Cardiac atrium fibroblast (primary cell): ENCODE measurements around the gene HOXC12.

- RAMPAGE, long total RNA, result no peak
Observed at GRCh38 chr12:53868376-53868888, 70.2 kb upstream of the HOXC13 start.

DNA sequence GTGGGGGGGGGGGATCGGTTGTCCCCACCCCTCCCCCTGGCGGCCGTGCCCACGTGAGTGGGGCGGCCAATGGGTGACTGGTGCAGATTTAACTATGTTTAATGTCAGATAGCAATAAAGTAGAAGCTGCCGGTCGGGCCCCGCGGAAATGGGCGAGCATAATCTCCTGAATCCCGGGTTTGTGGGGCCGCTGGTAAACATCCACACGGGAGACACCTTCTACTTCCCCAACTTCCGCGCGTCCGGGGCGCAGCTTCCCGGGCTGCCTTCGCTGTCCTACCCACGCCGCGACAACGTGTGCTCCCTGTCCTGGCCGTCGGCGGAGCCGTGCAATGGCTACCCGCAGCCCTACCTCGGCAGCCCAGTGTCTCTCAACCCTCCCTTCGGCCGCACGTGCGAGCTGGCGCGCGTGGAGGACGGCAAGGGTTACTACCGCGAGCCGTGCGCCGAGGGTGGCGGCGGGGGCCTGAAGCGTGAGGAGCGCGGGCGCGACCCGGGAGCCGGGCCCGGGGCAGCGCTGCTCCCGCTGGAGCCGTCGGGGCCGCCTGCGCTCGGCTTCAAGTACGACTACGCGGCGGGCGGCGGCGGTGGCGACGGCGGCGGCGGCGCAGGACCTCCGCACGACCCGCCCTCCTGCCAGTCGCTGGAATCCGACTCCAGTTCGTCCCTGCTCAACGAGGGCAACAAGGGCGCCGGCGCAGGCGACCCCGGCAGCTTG lies at the start of gene HOXC12:
Gene HOXC12 (plus strand): TSS at position 122 of the 718 bp plus-strand sequence.
- RAMPAGE, long total RNA, result no peak

DNA sequence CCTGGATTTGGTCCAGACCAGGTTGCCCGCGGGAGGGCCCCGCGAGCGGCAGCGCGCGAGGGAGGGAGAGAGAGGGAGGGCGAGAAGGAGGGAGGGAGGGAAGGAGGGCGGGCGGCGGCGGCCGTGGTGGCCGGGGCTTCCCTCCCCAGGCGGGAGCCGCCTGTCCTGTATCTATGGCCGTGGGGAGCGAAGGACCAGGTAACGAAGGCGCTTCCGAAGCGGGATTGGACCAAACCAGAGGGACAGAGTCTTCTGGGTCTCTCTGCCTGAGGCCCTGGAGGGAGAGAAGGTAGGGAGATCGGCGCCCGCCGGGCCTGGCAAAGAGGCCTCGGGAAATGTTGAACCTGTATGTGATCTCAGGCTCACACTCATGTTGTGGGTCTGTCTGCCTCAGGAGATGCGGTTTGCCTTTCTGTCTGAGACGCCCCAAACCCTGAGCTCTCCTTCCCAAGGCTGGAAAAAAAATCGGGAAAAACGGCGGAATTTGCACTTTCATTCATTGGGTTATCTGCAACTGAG lies 5.2 kb upstream of the HOXC9 start:
- RAMPAGE, long total RNA, result no peak

DNA sequence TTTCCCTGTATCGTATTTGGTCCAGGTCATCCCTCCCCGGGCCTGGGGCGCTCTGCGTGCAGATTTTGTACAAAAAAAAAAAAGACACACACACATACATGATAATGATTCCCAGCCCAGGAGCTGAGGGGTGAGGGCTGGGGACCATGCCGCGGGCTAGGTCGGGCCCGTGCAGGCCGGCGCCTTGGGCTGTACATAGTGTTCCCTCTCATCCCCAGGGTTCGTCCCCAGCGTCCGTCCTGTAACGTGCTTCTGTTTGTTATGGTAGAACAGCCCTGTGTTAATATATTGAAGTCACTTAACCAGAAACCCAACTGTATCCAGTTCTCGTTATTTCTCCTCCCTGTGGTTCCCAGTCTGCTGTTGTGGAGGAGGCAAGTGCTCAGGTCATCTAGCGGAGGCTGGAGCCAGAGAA lies 3.1 kb downstream of the HOXC9 start:
- RAMPAGE, long total RNA, result no peak

DNA sequence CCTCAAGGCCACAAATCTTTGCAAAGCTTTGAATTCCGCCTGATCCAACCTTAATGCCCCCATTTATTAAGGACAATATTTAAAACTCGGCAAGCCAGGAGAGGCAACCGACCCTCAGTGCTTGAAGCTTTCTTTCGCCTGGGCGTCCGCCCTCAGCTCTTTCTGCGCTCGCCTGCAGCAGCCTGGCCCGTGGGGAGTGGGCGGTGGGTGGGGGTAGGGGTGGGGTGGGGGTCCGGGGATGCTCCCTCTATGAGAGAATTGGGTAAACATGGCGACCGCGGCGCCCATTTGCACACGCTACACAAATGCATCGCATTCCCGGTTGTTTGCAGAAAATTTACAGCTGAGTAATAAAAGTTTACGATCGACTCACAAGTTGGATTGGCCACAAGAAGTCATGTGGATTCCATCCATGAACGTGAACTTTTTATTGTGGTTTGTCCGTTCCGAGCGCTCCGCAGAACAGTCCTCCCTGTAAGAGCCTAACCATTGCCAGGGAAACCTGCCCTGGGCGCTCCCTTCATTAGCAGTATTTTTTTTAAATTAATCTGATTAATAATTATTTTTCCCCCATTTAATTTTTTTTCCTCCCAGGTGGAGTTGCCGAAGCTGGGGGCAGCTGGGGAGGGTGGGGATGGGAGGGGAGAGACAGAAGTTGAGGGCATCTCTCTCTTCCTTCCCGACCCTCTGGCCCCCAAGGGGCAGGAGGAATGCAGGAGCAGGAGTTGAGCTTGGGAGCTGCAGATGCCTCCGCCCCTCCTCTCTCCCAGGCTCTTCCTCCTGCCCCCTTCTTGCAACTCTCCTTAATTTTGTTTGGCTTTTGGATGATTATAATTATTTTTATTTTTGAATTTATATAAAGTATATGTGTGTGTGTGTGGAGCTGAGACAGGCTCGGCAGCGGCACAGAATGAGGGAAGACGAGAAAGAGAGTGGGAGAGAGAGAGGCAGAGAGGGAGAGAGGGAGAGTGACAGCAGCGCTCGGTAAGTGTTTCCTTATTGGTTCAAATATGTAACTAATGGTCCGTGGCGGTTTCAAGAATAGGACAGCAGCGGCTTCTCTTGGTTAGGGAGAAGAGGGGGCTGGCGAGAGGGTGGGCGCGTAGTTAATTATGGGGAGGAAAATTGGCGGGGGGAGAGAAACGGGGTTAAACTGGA lies 8.0 kb downstream of the HOXC8 start:
- RAMPAGE, long total RNA, result no peak

DNA sequence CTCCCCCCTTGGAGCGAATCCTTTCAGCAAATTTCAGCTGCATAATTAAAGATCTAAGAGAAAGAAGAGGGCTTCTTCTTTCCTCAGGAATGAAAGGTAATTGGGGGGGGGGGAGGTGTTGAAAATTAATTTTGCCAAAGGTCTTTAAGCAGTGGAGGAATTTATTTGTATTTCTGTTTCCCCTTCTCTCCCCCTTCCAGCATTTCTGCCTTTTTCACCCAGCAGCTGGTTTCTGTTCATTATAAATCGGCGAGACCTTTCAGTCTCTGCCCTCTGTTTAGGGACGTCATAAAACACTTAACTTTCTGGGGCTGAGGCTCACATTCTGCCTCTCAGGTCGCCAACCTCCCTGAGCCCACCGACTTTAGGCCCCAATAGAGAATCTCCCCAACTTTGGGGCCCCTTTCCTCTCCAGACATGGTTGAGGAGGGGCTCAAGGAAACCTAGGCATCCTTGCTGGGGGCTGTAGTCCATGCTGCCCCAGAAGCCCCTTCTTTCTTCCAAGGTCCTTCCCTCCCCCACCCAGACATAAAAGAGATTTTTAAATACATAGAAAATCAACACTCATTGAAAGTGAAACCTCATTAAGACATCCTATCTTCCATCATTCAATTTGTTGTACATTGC lies 2.7 kb upstream of the HOXC6 start:
- RAMPAGE, long total RNA, result no peak

GRCh38 chr12:54026053-54026423 lies 2.2 kb upstream of the HOXC6 start:
- RAMPAGE, long total RNA, result no peak

- RAMPAGE, long total RNA, result no peak
Observed at GRCh38 chr12:54039463-54040191, 6.8 kb downstream of the HOXC5 start.

- RAMPAGE, long total RNA, result no peak
Observed at GRCh38 chr12:54051970-54052634, 1.5 kb upstream of the HOXC4 start.

GRCh38 chr12:54141474-54142531 lies 47.0 kb downstream of the SMUG1 start:
- RAMPAGE, long total RNA, result no peak

GRCh38 chr12:54214498-54215061 lies 25.8 kb upstream of the SMUG1 start:
- RAMPAGE, long total RNA, result no peak

DNA sequence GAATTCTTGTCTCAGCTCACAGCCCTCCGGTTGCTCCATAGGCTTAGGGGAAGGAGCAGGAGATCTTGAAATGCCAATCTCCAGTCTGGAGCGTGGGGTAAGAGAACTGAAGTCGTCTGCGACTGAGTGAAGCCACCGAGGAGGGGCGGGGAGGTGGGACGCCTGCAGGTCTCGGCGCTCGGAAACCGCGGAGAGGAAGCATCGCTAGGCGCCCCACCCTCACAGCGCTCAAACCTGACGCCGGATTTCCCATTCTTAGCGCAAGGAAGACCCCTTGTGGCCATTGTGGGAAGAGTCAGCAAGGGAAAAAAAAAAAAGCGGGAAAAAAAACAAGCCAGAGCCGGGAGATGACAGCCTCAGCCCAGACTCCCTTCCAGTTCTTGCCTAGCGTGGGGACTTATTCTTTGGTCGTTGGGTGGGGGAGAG lies 28.2 kb upstream of the SMUG1 start:
- RAMPAGE, long total RNA, result no peak

- RAMPAGE, long total RNA, result no peak
Observed at GRCh38 chr12:54251907-54252346, 28.0 kb downstream of the CBX5 start.

DNA sequence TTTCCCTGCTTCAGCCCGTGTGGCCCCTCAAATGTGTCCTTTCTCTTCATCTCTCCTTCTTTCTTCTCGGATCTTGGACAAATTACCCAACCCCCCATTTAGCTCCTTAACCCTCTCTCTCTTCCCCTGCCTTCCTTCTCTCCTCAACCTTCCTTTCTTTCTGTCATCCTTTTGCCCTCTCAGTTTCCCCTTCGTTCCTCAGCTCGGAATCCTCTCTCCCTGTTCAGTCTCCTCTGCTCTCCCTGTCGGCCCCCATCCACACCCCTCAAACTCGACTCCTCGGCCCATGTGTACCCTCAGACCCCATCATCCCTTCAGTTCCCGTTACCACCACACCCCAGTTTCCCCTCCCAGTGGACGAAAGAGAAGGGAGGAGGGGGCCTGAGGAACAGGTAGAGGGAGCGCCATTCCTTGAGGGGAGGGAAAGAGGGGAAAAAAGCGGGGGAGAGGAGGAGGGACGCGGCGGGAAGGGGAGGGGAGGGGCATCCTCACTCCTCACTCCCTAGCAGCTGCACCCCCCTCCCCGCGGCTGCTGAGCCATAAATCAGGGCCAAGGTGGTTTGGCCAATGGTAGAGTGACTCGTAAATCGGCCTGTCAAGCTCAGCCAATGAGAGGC lies 5.5 kb downstream of the GPR84 start:
- RAMPAGE, long total RNA, result no peak

DNA sequence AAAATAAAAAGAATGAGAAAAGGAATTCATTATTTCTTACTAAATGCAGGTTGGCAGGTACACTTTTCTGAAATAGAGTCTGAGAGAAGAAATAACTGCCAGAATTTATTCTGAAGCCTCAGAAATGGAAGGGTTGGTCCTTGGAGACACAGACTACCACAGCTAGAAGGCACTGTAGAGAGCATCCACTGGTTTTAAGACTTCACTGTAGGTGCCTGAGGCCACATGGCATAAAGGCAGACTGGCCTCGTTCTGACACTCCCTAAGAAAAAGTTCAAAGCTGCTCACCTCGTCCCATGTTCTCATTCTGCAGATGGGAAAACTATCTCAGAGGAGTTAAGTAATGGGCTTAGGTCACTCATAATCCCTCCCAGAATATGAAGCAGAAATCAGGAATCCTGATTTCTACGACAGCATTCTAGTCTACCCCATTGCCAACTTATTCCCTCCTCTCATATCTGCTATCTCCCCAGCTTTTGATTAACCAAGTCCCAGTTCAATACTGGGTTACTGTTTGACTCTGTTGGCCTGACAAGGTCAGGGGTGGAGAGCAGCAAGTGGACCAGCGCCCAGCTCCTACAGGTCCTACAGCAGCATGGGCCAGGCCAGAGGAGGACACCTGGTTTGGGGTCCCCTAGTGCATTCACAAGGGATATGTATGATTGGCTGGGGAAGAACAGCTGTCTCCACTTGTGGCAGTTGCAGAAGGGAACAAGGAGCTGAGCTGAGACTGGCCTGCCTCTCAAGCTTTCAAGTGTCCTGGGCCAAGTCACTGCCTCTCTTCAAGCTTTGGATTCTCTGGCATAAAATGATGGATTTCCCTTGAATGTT lies 3.7 kb downstream of the ITGA5 start:
- RAMPAGE, long total RNA, result no peak

DNA sequence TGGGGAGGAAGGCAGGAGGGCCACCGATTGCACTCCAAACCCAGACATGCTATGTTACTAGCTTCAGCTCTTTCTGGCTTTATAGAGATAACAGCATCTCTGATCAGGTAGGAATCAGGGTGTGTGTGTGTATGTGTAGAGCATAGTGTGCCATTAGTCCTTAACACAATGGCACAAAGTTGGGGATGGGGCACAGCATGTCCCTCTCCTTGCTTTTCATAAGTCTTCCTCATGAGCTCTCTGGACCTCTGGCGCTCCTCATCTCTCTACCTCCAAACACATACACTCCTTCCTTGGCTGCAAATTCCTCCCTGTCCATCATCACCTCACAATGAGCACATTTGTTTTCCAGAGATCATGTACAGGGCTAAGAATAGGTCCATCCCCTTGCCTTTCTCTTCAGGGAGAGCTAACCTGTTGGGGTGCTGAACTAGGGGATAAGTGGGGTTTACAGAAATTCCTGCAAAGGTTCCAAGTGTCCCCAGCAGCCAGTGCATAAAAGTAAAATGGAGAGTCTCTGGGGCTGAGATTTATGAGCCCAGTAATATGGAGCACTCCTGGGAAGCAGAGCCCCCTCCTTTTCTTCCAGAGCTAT lies 5.7 kb upstream of the ITGA5 start:
- RAMPAGE, long total RNA, result no peak

DNA sequence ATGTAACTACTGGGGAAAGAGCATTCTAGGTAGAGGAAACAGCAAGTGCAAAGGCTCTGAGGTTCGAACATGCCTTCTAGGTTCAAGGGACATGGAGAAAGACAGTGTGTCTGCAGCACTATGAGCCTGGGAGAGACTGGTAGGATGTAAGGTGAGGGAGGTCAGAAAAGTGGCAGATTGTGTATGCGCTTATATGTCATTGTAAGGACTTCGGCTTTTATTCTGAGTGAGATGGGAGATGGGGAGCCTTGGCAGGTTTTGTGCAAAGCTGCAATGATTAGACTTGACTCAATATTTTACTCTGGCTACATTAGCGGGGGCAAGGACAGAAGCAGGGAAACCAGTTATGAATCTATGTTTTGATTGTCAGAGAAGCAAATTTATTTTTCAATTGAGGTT lies 24.5 kb upstream of the PDE1B start:
- RAMPAGE, long total RNA, result no peak

DNA sequence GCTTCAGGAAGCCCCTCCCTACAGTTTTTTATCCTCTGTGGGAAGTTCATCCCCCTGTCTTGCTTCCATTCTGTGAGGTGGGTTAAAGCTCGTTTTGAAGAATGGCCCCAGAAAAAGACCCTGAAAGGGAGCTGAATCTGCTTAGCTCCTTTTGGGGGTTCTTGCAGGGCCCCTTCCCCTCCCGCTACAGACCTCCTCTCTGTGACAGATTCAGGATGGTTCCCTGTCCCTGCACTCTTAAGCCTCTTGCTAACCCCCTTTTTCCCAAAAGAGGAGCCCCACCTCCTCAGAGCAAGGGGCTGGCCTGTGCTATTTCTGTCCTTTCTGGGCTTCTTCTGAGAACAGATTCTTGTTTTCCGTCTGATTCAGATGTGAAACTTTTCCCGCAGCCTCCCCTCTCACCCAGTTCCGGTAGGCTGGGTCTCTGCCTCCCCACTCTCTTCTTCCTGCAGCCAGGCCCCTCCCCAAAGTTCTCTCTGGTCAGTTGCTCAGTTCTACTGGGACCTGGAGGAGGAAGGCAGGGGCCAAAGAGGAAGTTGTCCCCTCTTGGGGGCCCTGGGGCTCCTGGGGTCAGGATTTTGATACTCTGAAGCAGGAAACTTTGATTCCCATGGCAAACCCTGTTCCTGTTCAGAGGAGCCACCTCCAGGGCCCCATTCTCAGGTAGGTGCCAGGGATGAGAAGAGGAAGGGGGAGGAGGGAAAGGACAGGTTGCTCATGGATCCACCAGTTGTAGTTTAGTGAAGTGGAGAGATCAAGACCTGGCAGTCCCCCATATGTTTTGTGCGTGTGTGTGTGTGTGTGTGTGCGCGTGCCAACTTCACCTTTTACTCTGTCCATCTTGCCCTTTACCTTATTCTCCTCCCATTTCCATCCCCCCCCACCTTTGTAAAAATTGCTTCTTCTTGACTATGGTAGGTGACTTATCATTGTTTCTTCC lies 11.8 kb downstream of the PDE1B start:
- RAMPAGE, long total RNA, result no peak

DNA sequence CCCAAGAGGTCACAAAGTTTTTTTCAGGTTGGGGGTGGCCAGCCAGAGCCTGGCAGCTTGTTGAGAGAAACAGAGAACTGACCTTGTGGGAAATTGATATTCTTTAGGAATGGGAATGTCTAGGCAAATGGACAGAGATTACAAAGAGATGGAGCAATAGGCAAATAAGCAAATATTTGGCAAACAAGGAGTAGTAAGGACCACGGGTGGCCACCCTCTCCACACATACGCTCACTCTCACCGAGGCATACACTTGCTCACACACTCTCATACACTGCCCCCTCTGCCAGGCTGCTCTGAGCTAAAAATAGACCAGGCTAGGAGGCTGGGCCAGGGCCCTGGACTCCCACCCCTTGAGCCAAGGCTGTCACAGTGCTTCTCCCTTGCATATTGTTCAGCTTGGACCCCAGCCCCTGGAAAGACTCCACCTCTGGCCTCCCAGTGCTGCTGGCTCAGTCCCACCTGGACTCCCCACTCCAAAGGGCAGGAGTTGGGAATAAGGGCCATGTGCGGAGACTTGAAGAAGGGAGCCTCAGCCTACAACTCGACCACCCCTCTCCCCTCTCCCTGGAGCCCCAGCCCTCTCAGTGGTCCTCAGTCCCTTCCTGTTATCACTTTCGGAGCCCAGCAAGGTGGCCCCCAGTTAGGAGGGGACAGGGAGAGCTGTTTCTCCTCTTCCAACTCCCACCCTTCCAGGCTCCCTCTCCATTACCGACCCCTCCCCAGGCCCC lies 1.0 kb downstream of the PPP1R1A start:
- RAMPAGE, long total RNA, result no peak

DNA sequence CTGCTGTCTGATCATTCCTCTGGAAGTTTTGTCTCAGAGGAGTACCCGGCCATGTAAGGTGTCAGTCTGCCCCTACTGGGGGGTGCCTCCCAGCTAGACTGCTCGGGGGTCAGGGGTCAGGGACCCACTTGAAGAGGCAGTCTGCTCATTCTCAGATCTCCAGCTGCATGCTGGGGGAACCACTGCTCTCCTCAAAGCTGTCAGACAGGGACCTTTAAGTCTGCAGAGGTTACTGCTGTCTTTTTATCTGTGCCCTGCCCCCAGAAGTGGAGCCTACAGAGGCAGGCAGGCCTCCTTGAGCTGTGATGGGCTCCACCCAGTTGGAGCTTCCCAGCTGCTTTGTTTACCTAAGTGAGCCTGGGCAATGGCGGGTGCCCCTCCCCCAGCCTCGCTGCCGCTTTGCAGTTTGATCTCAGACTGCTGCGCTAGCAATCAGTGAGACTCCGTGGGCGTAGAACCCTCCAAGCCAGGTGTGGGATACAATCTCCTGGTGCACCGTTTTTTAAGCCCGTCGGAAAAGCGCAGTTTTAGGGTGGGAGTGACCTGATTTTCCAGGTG lies 34.0 kb downstream of the MUCL1 start:
- RAMPAGE, long total RNA, result no peak